Metastatic Breast Carcinoma in the Ovary (tissue), 3 donors: ENCODE measurements around a stretch of chr13.

GRCh38 chr13:94595606-94595971, 363 bp downstream of the TGDS start:
- PRO-cap, 3 experiments: no peak in any of the 3 experiments

DNA sequence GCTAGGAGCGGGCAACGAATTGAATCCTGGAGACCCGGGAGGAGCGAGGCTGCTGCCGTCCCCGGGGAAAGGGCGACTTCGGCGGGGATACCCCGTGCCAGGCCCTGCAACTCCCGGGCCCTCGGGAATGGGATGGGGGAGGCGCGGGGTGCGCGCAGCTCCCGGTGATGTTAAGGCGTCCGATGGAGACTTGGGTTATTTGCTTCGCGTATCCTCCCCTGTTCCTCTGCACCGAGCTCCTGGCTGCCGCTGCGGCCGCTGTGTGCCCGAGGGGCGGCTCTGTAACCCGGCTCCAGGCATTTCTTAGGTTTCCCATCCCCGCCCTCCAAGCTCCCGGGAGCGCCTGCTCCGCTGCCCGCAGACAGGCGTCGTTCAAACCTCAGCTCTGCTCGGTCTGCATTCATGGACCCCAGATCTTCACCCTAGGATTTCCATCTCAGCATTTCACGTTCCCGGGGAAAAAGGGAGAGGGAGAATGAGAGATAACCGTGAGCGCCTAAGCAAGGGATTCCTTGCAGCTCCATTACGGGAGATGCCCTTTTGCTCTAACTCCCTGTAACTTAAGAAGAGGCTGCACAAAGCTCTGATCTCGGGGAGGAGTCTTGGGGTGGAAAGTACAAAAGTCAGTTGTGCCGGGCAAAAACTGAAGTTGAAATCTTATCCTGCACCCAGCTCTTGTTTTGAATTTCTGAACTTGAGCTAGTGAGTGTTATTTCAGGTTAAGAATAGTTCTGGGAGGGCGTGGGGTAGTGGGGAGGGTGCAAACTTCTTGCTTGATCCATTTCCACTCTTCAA, 256.2 kb upstream of the SOX21 start:
- PRO-cap, 3 experiments: no peak in any of the 3 experiments

GRCh38 chr13:95115417-95116212, 185.6 kb downstream of the ABCC4 start:
- PRO-cap, 3 experiments: no peak in any of the 3 experiments

GRCh38 chr13:95193375-95193929, 107.8 kb downstream of the ABCC4 start:
- PRO-cap, 3 experiments: no peak in any of the 3 experiments

- PRO-cap, 3 experiments: no peak in any of the 3 experiments
These were observed 60.2 kb upstream of the CLDN10 start for GRCh38 chr13:95492367-95492645.

DNA sequence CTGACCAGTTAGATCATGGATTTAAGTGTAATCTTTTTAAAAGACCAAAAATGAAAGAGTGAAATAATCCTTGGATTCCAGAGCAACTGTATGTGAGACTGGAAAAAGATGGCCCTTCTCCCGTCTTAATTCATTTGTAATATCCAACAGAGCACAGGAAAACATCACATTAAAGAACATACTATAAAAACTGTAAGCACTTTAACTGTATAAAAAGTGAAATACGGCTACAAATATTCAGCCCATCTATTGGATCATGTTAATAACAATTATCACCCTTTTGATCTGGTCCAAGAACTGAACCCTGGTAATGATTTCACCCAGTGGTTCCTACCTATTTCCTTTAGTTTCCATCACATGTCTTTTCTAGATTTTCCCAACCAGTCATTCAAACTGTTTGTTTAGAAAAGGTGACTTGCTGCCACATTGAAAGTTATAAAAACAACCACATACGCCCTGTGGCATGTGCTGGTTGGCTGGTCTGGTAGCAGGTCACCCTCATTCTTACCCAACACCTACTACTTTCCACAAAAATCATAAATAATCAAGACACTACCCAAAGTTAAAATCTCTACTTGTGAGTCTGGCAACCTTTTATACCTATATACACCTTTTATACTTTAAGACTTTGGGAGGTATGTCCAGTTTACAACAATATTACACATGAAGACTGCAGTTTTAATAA, 39.2 kb downstream of the DZIP1 start:
- PRO-cap, 3 experiments: no peak in any of the 3 experiments

- PRO-cap, 3 experiments: no peak in any of the 3 experiments
These were observed 155.2 kb downstream of the UGGT2 start for GRCh38 chr13:95897890-95898602.

DNA sequence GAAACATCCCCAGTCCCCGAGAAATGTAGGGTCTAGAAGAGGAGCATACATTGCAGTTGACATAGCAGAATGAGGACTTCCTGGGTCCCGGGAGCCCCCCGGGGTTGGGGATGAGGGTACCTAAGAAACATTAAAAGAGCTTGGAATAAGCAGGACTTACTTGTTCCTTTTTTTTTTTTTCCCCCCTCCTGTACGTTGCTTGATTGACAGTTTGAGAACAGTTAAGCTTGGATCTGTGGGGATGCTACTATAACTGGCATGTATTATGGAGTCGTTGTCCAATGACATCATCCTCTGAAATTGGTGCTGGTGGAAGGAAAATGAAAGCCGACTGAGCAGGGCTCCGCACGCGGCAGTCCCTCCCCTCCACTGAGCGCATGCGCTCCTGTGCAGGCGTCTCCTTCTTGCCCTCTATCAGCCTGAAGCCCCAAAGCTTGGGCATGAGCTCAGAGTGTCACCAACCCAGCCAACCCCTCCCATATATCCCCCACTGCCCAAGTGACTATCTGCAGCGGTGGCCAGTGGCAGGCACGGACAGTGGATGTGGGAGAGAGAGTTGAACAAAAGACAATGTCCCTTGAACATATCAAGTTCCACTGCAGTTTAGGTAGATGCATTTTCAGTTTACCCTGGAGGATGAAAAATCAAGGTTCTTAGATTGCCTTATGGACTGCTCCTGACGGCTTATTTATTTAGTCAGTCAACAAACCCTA, 20.6 kb downstream of the MBNL2 start:
- PRO-cap, 3 experiments: no peak in any of the 3 experiments

DNA sequence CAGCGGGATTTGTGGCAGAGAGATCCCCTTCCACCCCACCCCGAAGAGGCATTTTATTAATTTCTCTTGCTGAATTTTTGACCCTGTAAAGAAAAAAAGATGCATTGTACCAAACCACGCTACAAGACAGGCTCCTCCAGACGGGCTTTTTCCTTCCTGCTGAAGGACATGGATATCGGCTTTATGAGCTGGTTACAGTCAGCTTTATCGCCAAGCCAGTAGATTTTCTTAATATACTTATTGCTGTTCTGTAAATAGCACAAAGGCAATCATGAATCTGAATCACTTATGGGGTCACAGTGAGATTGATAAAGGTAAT, 24.5 kb downstream of the MBNL2 start:
- PRO-cap, 3 experiments: no peak in any of the 3 experiments

GRCh38 chr13:97384385-97384821, 49.6 kb upstream of the RAP2A start:
- PRO-cap, 3 experiments: no peak in any of the 3 experiments

- PRO-cap, 3 experiments: no peak in any of the 3 experiments
These were observed 226.5 kb downstream of the RAP2A start for GRCh38 chr13:97660418-97660947.

DNA sequence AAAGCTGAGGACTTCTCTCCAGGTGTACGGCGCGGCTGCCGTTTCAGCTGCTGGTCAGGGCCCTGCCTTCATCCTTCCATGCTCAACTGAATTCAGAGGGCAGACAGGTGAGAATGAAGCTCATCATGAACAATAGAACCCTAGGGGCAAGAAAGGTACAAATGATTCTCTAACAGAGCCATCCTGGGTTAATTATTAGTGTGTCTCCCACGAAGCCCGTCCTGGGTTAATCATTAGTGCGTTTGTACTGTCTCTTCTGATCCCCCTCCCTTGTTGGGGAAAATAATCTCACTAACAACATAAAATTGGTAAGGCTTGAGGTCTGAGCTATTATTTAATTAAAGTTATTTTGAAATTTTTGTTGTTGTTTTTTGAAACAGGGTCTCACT, 80.1 kb downstream of the IPO5 start:
- PRO-cap, 3 experiments: no peak in any of the 3 experiments

GRCh38 chr13:98143704-98144041, 779 bp downstream of the FARP1 start:
- PRO-cap, 3 experiments: peak in 1 of 3 experiments; most common plus-strand start chr13:98143907 (in 1); most common minus-strand start chr13:98143896 (in 1)

GRCh38 chr13:98212949-98213730, 36.1 kb upstream of the RNF113B start:
- PRO-cap, 3 experiments: no peak in any of the 3 experiments

- PRO-cap, 3 experiments: no peak in any of the 3 experiments
These were observed 68.3 kb downstream of the STK24 start for GRCh38 chr13:98508713-98508978.

- PRO-cap, 3 experiments: no peak in any of the 3 experiments
These were observed 34.7 kb downstream of the STK24 start for GRCh38 chr13:98542091-98542815.

DNA sequence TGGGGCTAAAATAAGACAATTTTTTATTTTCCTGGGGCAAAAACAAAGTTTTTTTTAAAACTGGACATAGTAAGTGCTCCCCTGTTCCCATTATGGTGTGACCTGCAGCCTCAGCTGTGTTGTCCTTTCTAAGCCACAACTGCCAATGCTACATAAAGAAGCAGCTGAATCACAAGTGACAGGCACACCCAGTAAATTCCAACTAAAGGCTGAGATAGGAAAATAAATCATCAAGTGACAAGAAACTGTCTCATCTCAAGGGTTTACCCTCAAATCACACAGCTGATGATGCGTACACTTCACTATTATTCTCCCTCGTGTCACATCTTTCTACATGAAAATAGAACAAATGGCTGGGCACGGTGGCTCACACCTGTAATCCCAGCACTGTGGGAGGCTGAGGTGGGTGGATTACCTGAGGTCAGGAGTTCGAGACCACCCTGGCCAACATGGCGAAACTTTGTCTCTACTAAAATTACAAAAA, 28.6 kb downstream of the STK24 start:
- PRO-cap, 3 experiments: no peak in any of the 3 experiments

DNA sequence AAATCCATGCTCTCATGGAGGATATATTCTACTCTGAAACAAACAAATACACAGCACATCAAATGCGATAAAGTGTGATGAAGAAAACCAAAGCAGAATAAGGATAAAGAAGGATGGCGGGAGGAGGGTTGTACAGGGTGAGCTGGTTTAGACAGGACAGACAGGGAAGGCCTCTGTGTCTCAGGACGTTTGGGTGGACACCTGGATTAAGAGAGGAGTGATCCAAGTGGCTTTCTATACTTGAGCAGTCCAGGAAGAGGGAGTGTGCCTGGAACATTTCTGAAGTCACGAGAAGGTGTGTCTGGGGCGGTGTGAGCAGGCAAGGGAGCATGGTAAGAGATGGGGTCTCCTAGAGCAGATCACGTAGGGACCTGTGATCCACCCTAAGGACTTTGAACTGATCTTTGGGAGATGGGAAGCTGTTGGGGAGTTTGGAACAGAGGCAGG, 15.4 kb upstream of the STK24 start:
- PRO-cap, 3 experiments: no peak in any of the 3 experiments

DNA sequence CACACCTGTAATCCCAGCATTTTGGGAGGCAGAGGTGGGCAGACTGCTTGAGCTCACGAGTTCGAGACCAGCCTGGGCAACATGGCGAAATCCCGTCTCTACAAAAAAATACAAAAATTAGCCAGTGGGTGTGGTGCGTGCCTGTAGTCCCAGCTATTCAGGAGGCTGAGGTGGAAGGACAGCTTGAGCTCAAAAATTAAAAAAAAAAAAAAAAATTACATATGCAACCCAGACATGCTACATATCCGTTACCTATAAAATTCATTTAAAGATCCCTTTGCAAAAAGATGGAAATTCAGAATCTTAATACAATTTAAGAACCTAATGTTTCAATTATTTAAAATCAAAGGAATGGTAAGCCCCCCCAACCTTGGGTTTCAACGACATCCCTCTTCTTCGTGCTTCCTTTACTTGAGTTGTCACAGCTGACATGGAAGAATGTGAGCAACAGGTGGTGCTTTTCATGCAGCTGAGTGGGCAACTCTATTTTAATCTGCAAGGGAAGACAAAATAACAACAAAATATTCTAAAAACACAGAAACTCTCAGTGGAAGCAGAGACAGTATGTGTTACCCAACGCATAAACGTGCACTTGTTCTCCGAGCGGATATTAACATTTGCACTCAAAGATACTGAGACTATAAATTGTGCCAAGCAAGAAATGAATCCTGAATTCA, 92.4 kb downstream of the DOCK9 start:
- PRO-cap, 3 experiments: no peak in any of the 3 experiments

DNA sequence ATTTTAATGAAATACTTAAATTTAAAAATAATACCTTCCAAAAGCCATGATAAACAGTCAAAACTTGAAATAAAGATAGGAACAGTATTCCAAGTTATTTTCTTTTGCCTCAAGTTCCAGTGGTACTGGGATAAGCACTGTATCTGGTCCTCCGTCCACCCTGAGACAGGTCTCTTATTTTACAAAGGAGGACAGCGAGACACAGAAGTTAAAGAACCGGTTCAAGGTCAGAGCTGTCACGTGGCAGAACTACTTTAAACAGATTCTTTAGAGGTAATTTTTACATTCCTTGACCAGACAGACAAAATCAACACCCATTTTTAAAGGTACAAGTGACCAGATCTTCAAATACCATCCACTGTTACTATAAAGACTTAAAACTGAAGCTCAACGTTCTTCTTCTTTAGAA, 10.4 kb upstream of the DOCK9 start:
- PRO-cap, 3 experiments: no peak in any of the 3 experiments